Choroid plexus epithelial cell (primary cell): Measurements from ENCODE around the gene LVRN.

DNA sequence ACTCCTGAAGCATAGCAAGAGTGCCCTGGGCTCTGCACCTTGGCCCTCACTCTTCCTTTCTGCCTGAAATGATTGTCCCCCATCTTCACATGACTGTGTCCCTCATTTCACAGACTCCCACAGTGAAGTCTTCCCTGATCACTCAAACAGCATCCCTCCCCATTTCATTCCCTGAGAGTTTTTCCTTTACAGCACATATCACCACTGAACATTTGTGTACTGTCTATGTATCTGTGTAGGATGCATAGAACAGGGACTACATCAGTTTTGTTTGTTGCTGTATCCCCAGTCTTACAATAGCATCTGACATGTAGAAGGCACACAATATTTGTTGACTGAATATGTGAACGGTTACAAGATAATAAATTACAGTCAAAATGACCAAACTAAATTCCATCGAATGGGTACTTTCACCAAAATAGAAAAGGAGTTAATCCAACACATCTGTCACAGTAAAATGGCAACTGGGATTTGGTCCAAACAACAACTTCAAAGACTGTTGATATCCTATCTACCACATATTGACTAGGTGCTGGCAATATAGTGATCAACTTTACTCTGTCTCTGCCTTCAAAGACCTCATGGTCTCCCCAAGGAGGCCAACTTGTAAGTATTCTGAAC, 149.1 kb downstream of the TSSK1B start:
- RRBS: no CpG with 5 or more reads among the region's 2 CpGs

GRCh38 chr5:113526117-113527036, 12.9 kb downstream of the YTHDC2 start:
- RRBS: no CpG with 5 or more reads among the region's 6 CpGs

- RRBS: no CpG with 5 or more reads among the region's 2 CpGs
Measured at GRCh38 chr5:113548600-113549236, 35.2 kb downstream of the YTHDC2 start.

- RRBS: no CpG with 5 or more reads among the region's 3 CpGs
Measured at GRCh38 chr5:115614790-115615516, 10.9 kb downstream of the TMED7 start.

GRCh38 chr5:115647954-115648507, 22.2 kb upstream of the TMED7 start:
- RRBS: no CpG with 5 or more reads among the region's 5 CpGs

- RRBS: no CpG with 5 or more reads among the region's 3 CpGs
Measured at GRCh38 chr5:115708325-115708920, 82.6 kb upstream of the TMED7 start.

DNA sequence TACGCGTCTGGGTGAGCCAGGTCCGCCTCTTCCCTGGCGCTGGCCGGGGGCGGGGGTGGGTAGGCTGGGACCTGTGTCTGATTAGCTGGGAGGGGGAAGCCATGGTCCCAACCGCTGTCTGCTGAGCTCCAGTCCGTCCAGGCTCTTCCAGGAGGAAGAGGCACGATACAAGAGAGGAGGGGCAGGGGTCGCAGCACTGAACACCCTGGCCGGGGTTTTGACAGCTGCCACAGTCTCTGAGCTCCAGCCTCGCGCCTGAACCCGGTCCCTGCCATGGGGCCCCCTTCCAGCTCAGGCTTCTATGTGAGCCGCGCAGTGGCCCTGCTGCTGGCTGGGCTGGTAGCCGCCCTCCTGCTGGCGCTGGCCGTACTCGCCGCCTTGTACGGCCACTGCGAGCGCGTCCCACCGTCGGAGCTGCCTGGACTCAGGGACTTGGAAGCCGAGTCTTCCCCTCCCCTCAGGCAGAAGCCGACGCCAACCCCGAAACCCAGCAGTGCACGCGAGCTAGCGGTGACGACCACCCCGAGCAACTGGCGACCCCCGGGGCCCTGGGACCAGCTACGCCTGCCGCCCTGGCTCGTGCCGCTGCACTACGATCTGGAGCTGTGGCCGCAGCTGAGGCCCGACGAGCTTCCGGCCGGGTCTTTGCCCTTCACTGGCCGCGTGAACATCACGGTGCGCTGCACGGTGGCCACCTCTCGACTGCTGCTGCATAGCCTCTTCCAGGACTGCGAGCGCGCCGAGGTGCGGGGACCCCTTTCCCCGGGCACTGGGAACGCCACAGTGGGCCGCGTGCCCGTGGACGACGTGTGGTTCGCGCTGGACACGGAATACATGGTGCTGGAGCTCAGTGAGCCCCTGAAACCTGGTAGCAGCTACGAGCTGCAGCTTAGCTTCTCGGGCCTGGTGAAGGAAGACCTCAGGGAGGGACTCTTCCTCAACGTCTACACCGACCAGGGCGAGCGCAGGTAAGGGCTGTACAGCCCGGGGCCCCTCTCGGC, at the start of gene LVRN:
LVRN (plus strand) TSS at position 131 of the 1,001 bp plus-strand sequence.
- RRBS: under 1% methylated on average over 11 of the region's 77 CpGs

GRCh38 chr5:116173863-116174366, 89.1 kb downstream of the COMMD10 start:
- RRBS: no CpG with 5 or more reads among the region's 1 CpG

- RRBS: 3% methylated on average over 4 of the region's 20 CpGs
Measured at GRCh38 chr5:116572295-116572687, 2.3 kb downstream of the SEMA6A start.

DNA sequence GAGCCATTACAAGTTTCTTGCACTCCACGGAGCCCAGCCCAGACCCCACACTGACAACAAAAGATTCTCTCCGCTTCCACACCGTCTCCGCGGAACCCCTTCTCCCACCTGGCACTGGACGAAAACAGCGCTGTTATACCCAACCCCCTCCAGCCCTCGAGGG, 1.1 kb downstream of the SEMA6A start:
- RRBS: no CpG with 5 or more reads among the region's 8 CpGs

DNA sequence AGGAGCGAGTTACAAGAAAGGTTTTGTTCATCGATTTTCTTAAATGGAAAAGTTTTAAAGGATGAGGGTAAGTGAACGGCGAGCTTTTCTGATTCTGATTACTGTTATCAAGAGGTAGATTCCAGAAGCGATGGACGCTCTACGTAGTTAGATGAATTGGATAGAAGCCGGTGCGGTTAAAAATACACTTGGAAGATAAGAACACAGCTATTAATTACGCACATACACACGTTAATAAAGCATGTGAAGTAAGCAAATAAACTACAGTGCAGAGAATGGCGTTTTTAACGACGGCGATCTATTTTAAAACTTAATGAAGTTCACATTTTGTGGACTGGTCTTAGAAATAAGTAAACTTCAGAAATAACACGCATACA, 601 bp upstream of the SEMA6A start:
- RRBS: no CpG with 5 or more reads among the region's 16 CpGs

DNA sequence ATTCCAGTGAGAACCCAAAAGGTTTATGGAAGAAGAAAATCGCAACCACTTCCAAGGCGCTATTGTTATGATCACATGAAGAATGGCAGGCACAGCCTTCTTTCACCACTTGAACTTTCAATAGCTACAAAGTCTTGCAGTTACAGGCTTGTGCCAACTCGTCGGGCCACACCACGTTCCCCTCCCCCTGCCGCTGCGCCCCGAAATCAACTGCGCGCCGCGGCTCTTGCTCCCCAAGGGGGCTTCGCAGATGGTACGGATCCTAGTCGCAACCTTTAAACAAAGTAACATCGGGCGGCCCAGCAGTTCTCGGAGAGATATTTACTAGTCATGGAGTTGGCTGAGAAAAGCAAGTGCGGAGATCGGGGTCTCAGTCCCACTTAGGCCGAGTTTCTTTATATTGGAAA, 993 bp upstream of the SEMA6A start:
- RRBS: no CpG with 5 or more reads among the region's 21 CpGs

DNA sequence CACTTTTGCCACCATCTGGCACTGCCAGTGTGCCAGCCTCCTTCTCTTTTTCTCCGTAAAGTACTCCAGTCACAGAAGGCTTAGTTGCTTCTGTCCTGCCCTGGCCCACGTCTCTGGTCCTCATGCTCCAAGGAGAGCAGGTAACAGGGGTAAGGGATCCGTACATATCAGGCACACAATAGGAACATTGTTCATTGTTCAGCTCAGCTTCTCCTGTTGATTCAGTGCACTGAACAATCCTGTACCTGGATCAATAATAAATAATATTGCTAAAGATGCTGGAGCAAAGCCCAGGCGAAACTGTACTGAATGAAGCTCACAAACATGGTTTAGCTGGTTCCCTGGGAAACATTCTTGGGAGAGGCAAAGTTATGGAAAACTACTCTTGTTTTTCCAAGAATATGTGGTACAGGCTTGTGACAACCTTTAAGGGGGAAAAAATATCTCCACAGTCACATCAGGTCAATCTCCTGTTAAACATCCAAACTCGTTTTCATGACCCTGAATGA, 102.1 kb upstream of the SEMA6A start:
- RRBS: no CpG with 5 or more reads among the region's 5 CpGs

DNA sequence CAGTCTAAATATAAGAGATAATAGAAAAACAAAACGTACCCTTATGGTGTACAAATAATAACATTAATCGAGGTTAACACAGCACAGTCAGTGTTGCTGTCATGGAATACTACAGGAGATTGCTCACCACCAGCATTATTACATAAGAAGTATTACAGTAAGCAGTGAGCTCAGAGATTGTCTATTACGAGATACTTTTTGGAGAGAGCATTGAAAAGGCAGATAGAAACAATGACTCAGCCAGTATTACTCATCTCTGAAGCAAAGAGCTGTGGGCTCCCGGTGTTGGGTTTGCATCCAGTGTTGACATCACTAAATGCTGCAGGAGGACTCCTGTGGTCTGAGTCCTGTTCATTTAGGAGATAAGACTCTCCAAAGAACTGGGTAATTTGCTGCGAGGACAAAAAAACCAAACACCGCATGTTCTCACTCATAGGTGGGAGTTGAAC, 191.9 kb upstream of the SEMA6A start:
- RRBS: no CpG with 5 or more reads among the region's 6 CpGs

DNA sequence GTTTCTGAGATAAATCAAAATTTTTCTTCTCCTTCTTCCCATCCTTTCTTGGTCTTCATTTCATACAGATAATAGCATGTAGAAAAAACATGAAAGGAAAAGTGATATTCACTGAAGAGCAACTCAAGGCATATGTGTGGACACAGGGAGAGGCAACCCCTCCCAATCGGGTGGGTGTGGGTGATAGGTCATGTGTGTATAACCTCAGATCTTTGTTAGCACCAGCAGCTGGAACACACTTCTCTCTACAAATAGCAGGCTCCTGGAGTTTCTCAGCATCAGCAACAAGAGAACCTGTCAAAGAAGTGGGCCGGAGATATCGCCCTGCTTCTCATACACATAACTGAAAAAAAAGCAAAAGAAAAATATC, 426.4 kb downstream of the DTWD2 start:
- RRBS: 33% methylated on average over 2 of the region's 3 CpGs

DNA sequence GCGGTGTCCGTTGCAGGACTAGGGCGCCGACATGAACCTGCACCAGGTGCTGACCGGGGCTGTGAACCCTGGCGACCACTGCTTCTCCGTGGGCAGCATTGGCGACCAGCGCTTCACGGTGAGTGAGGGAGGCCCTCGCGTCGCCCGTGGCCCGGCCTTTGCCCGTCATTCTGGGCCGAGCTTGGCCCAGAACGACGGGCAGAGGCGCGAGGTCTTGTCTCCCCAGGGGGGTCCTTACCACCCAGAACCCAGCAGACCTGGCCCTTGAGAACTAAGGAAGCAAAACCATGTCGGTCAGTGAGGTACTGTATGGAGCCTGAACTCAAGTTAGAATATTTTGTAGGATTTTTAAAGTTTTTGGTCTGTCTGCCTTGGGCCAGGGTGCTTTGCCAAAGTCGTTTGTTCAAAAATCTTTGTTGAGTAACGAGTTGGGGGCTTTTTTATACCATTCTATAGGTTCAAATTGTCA, 686 bp downstream of the DMXL1 start:
- RRBS: 1% methylated on average over 8 of the region's 24 CpGs

- RRBS: no CpG with 5 or more reads among the region's 2 CpGs
Measured at GRCh38 chr5:119271609-119271920, 84.3 kb upstream of the TNFAIP8 start.

- RRBS: no CpG with 5 or more reads among the region's 7 CpGs
Measured at GRCh38 chr5:119343644-119344894, 11.8 kb upstream of the TNFAIP8 start.

GRCh38 chr5:119435420-119435831, 16.9 kb upstream of the HSD17B4 start:
- RRBS: no CpG with 5 or more reads among the region's 6 CpGs